ENCODE measurements around the genes HMGB1 and N4BP2L2.

DNA sequence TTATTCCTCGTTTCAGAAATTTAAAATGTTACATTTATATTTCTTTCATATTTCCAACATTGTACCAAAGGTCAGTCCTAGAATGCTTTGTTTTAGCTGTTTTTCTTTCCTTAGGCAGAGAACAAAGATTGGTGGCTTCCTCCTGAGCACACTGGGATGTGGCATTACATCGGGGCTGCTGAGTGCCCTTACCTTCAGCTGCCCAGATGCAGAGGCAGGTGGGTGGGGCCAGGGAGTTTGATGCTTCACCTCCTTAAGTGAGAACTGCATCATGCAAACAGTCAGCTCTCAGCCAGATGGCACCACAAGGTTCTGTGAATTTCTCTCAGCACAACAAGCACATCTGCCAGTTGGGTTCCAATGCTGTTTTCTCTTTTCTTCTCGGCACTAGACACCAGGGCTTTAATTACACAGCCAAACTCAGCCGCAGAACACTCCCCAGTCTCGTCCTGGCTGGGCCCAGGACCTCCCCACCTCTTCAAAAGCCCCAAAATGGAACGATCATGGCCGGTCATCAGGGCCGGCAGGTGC lies 87.4 kb upstream of the UBL3 start:
- PRO-cap, 5 experiments, result no peak in any of the 5 experiments
- RAMPAGE, long total RNA, 2 experiments, result no peak in any of the 2 experiments
- RRBS, result no CpG with 5 or more reads among the region's 8 CpGs

DNA sequence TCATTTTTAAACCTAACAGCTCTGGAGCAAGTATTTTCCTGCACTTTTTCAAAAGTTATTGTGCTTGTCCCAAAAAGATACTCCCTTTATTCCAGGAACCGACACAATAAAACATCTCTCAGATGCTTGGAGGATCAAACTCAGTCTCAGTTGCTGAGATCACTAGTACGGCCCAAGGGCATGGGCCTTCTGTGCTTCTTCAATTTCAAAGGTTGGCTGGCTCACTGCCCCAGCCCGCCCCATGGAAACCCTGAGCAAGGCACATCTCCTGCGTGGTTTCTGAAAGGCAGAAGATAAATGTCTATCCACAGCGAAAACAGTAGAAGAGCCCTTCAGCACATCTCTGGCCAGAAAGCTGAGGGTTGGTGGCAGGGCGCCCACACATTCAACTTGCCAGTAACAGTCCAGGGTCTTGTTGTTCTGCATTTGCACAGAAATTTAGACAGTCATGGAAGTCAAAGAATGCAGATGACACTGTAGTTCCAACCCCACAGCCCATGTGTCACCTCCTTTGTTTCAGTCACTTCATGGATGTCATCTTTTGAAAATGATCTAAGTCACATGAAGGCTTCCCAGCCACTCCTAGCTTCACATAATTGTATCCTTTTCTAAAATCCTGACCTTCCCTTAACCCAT lies 24.0 kb upstream of the KATNAL1 start:
- PRO-cap, 5 experiments, result no peak in any of the 5 experiments
- RAMPAGE, long total RNA, 2 experiments, result no peak in any of the 2 experiments
- RRBS, result no CpG with 5 or more reads among the region's 6 CpGs

- PRO-cap, 5 experiments, result peak in 3 of 5 experiments; most common plus-strand start chr13:30396954 (in 2); most common minus-strand start chr13:30396844 (in 2)
- RAMPAGE, long total RNA, 2 experiments, result no peak in any of the 2 experiments
- RRBS, result no CpG with 5 or more reads among the region's 9 CpGs
Observed at GRCh38 chr13:30396380-30397176, 25.7 kb upstream of the UBE2L5 start.

DNA sequence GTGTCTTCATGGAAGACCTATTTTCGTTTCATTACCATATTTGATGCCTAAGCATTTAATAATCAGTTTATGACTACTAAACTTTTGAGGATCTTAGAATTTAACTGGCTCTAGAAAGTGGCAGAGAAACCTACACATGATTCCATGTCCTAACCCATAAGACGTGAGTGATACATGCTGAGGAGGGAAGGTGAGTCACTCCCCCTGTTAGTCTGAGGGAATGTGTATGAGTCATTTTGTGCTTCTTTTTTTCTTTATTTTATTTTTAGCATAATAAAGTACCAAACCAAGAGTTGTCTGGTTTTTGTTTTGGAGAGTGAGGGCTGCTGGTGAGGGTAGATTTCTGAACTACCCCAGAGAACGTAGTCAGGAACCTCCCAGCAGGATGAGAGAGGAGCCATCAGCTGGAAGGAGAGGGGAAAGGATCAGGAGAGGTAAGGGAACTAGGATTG lies 8.0 kb downstream of the UBE2L5 start:
- PRO-cap, 5 experiments, result no peak in any of the 5 experiments
- RAMPAGE, long total RNA, 2 experiments, result no peak in any of the 2 experiments
- RRBS, result no CpG with 5 or more reads among the region's 3 CpGs

- PRO-cap, 5 experiments, result no peak in any of the 5 experiments
- RAMPAGE, long total RNA, 2 experiments, result no peak in any of the 2 experiments
- RRBS, result no CpG with 5 or more reads among the region's 10 CpGs
Observed at GRCh38 chr13:30443662-30444273, 21.5 kb downstream of the UBE2L5 start.

DNA sequence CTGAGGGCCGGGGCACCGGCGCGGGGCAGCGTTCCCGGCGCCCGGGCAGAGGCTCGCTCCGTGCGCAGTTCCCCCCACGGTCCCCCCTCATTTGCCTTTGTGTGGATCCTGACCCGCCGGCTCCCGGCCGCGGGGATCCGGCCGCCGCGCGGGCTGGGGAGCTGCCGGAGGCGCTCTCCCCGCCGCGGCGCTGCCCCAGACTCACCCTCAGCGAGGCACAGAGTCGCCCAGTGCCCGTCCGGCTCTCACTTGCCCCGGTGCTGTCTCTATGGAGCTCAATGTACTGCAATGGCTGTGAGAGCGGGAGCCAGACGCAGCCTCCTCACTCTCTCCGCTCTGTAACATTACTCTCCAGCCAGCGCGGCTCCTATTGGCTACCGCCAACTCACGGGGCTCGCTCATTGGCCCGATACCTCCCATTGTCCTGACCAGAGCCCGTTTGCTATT lies at the start of gene HMGB1:
Gene HMGB1 (minus strand): TSS at position 346 of the 447 bp plus-strand sequence.
- PRO-cap, 5 experiments, result peak in 5 of 5 experiments; most common minus-strand start position 340 of the sequence (in 3)
- RAMPAGE, long total RNA, 2 experiments, result start-site peak on the minus strand in 2 of 2 experiments, centred at positions 299 to 314 of the sequence, 5,640 to 29,400 reads per replicate
- RRBS, result under 1% methylated on average over 12 of the region's 43 CpGs

GRCh38 chr13:30542057-30542566 lies 75.6 kb upstream of the USPL1 start:
- PRO-cap, 5 experiments, result no peak in any of the 5 experiments
- RAMPAGE, long total RNA, 2 experiments, result no peak in any of the 2 experiments
- RRBS, result no CpG with 5 or more reads among the region's 13 CpGs

GRCh38 chr13:30739601-30739985 lies 4.2 kb downstream of the ALOX5AP start:
- PRO-cap, 5 experiments, result no peak in any of the 5 experiments
- RAMPAGE, long total RNA, 2 experiments, result no peak in any of the 2 experiments
- RRBS, result no CpG with 5 or more reads among the region's 3 CpGs

GRCh38 chr13:31147709-31148272 lies 13.9 kb downstream of the HSPH1 start:
- PRO-cap, 5 experiments, result no peak in any of the 5 experiments
- RAMPAGE, long total RNA, 2 experiments, result no peak in any of the 2 experiments
- RRBS, result no CpG with 5 or more reads among the region's 1 CpG

- PRO-cap, 5 experiments, result peak in 5 of 5 experiments; most common plus-strand start chr13:31161025 (in 3); most common minus-strand start chr13:31160927 (in 1)
- RAMPAGE, long total RNA, 2 experiments, result no peak in any of the 2 experiments
- RRBS, result 2% methylated on average over 8 of the region's 38 CpGs
Observed at GRCh38 chr13:31160532-31161285, 995 bp downstream of the HSPH1 start.

- PRO-cap, 5 experiments, result peak in 3 of 5 experiments; most common plus-strand start chr13:31927372 (in 1); most common minus-strand start chr13:31927179 (in 2)
- RAMPAGE, long total RNA, 2 experiments, result no peak in any of the 2 experiments
- RRBS, result no CpG with 5 or more reads among the region's 9 CpGs
Observed at GRCh38 chr13:31926869-31927652, 104.5 kb upstream of the FRY start.

DNA sequence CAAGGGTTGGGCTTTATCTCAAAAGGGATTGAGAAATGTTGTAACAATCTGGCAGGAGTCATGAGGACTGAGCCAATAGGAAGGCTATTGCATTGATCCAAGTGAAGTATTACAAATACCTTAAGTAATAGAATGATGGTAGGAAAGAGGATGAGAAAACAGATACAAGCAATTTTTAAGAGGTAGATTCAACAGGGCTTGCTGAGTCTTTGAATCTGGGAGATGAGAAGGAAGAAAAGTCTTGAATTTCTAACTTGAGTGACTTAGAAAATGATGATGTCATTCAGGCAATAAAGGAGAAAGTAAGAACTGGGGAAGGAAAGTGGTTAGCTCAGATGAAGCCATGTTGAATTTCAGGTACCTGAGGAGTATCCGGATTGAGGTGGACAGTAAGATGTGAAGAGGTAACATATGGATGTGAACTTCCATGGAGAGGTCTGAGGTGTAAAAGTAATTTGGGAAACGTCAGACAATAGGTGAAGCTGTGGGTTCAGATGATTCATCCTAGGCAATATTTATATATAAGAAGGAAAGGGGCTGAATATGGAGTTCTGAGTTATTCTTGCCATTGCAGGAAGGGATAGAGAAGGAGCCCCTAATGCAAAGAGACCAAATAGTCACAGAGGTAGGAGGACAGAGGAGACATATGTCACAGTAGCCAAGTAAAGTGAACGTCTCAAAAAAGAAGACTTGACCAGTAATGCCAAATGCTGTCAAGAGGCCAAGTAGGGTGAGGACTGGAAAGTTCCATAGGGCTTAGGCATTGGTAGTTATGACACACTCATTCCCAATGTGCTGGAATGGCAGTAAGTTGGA lies 15.3 kb upstream of the FRY start:
- PRO-cap, 5 experiments, result no peak in any of the 5 experiments
- RAMPAGE, long total RNA, 2 experiments, result no peak in any of the 2 experiments
- RRBS, result no CpG with 5 or more reads among the region's 3 CpGs

- PRO-cap, 5 experiments, result no peak in any of the 5 experiments
- RAMPAGE, long total RNA, 2 experiments, result no peak in any of the 2 experiments
- RRBS, result no CpG with 5 or more reads among the region's 7 CpGs
Observed at GRCh38 chr13:32537835-32537953, 901 bp downstream of the N4BP2L2 start.

GRCh38 chr13:32538096-32538865 lies at the start of gene N4BP2L2:
Gene N4BP2L2, minus strand, starts transcription at chr13:32538795.
- PRO-cap, 5 experiments, result peak in 5 of 5 experiments; most common plus-strand start chr13:32538400 (in 5); most common minus-strand start chr13:32538792 (in 3)
- RAMPAGE, long total RNA, 2 experiments, result start-site peak on the minus strand in 2 of 2 experiments, at chr13:32538717-32538795 at its widest, 1,291 to 3,551 reads per replicate
- RRBS, result 2% methylated on average over 6 of the region's 37 CpGs

DNA sequence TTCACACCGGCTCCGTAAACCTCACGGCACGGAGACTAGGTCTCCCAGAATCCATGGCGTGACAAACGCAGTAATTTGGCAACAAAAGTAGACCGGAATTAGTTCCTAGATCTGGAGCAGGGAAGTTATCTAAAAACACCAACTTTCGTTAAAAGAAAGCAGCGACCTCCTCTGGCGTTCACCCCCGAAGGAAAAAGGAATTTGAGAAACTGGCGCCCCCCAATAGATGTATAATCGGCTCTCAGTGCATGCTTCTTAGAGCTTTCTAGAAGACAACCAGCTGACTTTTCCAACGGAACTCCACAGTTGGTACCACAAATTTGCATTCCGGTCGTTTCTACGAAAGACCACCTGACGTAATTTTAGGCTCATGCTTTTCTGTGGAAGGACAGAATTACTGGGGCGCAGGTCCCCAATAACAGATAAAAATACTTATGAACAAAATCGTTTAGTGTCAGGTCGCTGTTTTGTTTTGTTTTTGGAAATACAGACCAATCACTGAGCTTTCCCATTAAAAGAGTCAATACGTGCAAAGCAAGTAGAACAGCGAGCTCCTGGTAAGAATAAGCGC lies 356 bp upstream of the N4BP2L2 start:
- PRO-cap, 5 experiments, result peak in 4 of 5 experiments; most common plus-strand start position 151 of the sequence (in 3)
- RAMPAGE, long total RNA, 2 experiments, result no peak in any of the 2 experiments
- RRBS, result 0% methylated on average over 6 of the region's 24 CpGs

- PRO-cap, 5 experiments, result no peak in any of the 5 experiments
- RAMPAGE, long total RNA, 2 experiments, result no peak in any of the 2 experiments
- RRBS, result no CpG with 5 or more reads among the region's 10 CpGs
Observed at GRCh38 chr13:32769994-32770656, 183.9 kb downstream of the PDS5B start.

GRCh38 chr13:33014959-33015600 lies 1.1 kb upstream of the KL start:
- PRO-cap, 5 experiments, result peak in 2 of 5 experiments; most common plus-strand start chr13:33015469 (in 2); most common minus-strand start chr13:33015305 (in 1)
- RAMPAGE, long total RNA, 2 experiments, result no peak in any of the 2 experiments
- RRBS, result no CpG with 5 or more reads among the region's 12 CpGs

DNA sequence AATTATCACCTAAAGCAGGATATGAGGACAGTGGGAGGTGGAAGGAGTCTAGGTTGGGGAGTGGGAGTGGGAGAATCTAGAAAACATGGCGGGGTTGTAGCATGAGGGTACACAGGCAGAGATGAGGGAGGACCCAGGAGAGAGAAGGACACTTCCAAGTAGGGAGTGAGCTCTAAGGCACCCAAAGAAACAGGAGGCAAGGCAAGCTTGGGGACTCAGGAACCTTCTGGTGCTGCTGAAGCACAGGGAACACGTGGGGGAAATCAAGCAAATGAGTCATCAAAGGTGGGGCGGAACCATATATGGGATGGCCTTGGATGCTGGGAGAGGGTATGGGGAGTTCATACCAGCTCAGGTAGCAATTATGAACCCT lies 77.4 kb downstream of the STARD13 start:
- PRO-cap, 5 experiments, result no peak in any of the 5 experiments
- RAMPAGE, long total RNA, 2 experiments, result no peak in any of the 2 experiments
- RRBS, result no CpG with 5 or more reads among the region's 3 CpGs

- PRO-cap, 5 experiments, result no peak in any of the 5 experiments
- RAMPAGE, long total RNA, 2 experiments, result no peak in any of the 2 experiments
- RRBS, result no CpG with 5 or more reads among the region's 5 CpGs
Observed at GRCh38 chr13:33282601-33283269, 2.8 kb downstream of the STARD13 start.

- PRO-cap, 5 experiments, result no peak in any of the 5 experiments
- RAMPAGE, long total RNA, 2 experiments, result no peak in any of the 2 experiments
- RRBS, result no CpG with 5 or more reads among the region's 3 CpGs
Observed at GRCh38 chr13:33316701-33317386, 31.3 kb upstream of the STARD13 start.